Aorta (tissue), 1 donor: ENCODE measurements around the genes SFRP2, FGG and GRIA2.

GRCh38 chr4:153189400-153189910, 14.8 kb upstream of the TRIM2 start:
- PRO-cap = no peak

- PRO-cap = no peak
Observed at GRCh38 chr4:153218908-153219096, 14.6 kb downstream of the TRIM2 start.

DNA sequence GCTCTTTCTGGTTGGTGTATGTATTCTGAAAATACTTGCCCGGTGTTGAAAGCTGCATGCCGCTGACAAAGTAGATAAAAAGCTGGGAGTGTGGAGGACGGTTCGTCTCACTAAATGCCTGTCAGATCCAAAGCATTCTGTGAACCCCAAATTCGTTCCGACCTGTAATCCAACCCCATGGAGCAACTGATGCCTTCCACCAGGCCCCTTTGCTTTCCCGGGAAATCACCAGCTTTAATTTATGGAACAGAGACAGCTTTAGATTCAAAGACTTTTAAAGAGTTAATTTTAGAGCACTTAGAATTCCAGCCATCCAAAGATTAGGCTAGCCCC, 19.3 kb downstream of the TRIM2 start:
- PRO-cap = no peak

GRCh38 chr4:153507333-153507939, 41.3 kb downstream of the TMEM131L start:
- PRO-cap = no peak

- PRO-cap = no peak
Observed at GRCh38 chr4:153523895-153524483, 57.8 kb downstream of the TMEM131L start.

GRCh38 chr4:153701488-153702777, 17.9 kb downstream of the TLR2 start:
- PRO-cap = no peak

DNA sequence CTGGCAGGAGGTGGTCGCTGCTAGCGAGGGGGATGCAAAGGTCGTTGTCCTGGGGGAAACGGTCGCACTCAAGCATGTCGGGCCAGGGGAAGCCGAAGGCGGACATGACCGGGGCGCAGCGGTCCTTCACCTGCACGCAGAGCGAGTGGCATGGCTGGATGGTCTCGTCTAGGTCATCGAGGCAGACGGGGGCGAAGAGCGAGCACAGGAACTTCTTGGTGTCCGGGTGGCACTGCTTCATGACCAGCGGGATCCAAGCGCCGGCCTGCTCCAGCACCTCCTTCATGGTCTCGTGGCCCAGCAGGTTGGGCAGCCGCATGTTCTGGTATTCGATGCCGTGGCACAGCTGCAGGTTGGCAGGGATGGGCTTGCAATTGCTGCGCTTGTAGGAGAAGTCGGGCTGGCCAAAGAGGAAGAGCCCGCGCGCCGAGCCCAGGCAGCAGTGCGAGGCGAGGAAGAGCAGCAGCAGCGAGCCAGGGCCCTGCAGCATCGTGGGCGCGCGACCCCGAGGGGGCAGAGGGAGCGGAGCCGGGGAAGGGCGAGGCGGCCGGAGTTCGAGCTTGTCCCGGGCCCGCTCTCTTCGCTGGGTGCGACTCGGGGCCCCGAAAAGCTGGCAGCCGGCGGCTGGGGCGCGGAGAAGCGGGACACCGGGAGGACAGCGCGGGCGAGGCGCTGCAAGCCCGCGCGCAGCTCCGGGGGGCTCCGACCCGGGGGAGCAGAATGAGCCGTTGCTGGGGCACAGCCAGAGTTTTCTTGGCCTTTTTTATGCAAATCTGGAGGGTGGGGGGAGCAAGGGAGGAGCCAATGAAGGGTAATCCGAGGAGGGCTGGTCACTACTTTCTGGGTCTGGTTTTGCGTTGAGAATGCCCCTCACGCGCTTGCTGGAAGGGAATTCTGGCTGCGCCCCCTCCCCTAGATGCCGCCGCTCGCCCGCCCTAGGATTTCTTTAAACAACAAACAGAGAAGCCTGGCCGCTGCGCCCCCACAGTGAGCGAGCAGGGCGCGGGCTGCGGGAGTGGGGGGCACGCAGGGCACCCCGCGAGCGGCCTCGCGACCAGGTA, at the start of gene SFRP2:
Gene SFRP2, minus strand, starts transcription at position 738 of the 1,061 bp plus-strand sequence.
- PRO-cap = no peak

- PRO-cap = no peak
Observed at GRCh38 chr4:153792221-153792778, 3.4 kb upstream of the SFRP2 start.

- PRO-cap = no peak
Observed at GRCh38 chr4:154612109-154613138, at the start of gene FGG. Gene FGG (minus strand): TSS chr4:154612656.

DNA sequence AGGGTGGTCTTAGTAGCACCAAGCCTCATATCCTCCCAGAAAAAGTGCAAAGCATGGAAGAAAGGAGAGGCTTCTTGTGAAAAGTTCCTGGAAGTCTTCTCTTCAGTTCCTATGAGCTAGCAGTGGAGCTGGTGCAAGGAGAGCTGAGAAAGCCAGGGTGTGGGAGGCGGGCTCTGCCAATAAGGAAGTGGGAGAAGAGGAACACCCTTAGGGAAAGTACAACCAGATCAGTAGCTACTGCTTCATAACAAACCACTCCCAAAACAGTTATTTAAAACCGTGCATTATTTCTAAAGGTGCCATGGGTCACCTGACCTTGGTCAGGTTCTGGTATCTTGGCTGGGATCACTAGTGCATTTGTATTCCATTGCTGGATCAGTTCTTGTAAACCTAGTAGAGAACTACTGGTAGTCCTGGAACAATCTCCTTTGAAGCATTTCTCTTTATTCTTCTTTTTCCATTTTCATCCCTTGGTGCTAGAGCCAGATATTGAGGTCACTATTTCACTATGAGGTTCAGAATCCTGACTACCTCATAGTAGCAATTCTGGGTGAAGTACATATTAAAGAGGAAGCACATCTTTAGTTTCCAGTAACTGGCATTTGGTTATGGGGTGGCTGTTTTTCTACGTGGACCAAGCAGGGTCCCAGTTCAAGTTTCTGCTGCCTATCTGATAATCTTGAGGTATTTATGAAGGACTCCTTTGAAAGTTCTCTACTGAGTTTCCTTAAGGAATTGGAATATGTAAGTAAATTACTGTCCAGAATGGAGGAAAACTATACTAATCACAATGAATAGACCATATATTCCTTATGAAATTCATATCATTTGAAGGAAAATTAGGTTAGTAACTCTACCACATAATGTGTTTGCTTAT, 72.1 kb downstream of the MAP9 start:
- PRO-cap = no peak

- PRO-cap = no peak
Observed at GRCh38 chr4:155352713-155353162, 24.0 kb downstream of the MAP9 start.

GRCh38 chr4:155506763-155507266, 130.1 kb upstream of the MAP9 start:
- PRO-cap = no peak

DNA sequence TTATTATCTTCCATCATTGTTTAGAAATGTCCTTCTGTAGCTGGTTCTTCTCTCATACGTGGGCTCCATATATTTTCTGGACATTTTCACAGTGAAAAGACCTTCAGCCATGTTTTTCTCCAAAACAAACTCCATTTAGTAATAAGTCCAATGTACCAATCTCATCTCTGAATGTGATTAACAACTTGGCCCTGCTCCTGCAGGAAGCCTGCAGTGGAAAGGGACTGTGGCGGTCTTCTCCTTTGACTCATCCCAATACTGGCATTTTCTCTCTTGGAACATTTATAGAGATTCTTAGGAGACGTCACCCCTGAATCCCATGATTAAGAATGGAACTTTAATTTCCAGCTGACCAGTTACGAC, 96.6 kb upstream of the GUCY1A1 start:
- PRO-cap = no peak

DNA sequence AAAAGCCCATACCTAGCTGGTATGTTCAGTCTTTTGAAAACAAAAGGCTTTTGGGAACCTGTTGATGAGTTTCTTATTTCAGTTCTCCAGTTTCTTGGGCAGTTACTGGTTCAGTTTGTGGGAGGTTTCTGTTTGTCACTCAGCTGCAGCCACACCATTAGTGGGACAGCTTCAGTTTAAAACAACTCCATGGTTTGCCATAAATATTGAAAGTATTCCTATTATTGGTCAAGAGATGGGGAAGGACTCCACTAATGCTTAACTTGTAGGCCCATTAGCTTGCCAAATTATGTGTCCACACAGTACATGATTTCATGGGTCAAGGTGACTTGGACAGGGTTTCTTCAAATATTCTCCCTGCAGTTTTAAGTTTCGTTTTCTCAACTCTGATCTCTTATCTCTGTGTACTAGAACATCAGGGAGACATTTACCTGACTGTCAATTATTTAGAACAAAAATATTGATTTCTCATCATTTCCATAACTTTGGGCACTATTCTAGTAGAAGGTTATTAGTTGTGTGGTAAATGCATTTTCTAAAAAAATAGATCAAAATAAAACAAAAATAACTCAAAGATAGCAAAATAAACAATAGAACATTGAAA, 15.6 kb upstream of the ASIC5 start:
- PRO-cap = no peak

- PRO-cap = no peak
Observed at GRCh38 chr4:155953006-155953417, 654 bp downstream of the CTSO start.

DNA sequence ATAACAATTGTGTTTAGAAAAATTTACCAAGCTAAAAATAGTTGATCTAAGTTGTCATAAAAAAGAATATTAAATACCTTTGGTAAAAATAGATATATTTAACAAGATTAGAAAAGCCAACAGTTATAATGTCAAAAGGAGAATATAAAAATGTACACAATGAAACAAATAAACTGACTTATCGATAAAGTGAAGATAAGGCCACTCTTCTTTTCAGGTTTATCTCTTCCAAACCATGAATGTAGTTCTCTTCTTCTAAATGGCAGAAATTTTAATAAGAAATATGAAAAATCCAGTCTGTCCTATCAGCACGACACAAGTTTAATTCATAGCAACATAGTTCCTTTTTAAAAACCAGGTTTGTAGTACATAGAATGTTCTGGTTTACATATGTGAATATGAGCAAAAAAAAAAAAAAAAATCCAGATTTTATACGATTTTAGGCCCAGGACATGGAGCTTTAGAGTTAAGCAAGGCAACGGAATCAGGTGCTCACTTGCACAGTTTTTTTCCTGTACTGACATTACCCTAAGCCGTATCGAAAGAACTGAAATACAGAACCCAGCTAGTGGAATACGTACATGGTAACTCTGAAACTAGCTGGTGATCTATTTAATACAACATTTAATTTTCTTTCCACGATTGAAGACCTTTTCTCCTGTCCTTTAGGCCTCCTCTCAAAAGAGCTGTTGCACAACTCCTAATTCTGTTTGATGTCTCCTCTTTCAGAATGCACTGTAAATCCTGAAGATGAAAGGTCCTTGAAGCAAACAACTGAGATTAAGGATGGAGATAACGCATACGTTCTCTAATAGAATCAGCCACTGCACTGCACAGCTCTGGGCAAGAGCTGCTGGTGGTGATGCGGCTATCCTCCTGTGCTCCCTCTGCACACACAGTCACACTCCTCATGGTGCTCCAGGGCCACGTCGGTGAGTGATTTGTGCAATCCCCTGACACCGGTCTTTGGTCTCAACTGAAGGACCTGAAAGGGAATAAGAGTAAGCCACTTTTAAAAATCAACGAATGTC, 209.1 kb downstream of the PDGFC start:
- PRO-cap = no peak

DNA sequence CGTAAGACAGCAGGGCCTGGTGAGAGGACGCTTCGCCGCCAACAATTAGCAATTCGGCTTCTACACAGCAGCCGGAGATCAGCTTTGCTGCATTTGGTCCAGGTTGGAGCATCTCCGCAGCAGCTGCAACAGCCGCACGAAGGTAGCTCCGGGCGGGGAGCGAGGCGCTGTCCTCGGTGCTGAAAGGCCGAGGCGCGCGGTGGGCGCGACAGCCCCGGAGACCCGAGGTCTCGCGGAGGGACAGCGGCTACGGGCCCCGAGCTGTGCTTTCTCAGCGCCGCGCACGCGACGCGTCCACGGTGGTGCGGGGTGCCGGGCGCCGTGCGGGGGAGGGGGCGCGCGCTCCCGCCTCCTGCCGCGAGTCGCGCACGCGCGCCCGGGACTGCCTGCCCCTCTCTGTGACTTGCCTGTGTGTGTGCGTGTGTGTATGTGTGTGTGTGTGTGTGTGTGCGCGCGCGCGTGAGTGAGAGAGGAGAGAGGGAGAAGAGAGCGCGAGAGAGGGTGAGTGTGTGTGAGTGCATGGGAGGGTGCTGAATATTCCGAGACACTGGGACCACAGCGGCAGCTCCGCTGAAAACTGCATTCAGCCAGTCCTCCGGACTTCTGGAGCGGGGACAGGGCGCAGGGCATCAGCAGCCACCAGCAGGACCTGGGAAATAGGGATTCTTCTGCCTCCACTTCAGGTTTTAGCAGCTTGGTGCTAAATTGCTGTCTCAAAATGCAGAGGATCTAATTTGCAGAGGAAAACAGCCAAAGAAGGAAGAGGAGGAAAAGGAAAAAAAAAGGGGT, at the start of gene GRIA2:
Gene GRIA2, plus strand, starts transcription at position 504 of the 789 bp plus-strand sequence.
- PRO-cap = unidirectional peak, plus-strand start at position 600 of the sequence

DNA sequence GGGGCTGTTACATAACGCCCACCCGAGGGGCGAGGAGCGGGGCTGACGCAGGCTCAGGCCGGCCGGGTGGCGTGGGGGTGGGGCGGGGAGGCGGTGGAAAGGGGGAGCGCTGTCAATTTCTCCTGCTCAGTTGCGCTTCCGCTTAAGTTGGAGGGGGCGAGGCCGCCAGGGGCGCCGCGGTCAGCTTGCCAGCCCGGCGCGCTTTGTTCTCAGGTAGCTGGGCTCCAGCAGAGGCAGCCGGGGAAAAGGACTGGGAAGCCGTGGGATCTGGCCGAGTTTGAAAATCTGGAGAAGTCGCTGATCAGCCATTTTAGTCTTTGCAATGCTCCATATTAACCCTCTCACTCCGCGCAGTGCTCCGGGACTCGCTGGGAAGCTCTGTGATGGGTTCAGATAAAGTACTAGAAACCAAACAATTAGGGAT, 1.9 kb downstream of the GRIA2 start:
- PRO-cap = no peak

DNA sequence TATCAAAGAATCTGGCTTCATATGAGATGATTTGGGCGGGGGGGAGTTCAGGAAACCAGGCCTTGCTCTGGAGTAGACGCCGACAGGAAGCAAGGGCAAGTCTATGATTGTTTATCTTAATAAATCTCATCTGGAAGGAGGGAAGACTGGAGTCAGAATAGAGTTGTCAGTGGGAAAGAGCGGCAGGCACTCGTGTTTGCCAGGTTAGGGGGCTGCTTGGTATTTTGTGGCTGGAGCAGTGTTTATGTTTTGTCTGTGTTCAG, 176.8 kb downstream of the GASK1B start:
- PRO-cap = no peak

DNA sequence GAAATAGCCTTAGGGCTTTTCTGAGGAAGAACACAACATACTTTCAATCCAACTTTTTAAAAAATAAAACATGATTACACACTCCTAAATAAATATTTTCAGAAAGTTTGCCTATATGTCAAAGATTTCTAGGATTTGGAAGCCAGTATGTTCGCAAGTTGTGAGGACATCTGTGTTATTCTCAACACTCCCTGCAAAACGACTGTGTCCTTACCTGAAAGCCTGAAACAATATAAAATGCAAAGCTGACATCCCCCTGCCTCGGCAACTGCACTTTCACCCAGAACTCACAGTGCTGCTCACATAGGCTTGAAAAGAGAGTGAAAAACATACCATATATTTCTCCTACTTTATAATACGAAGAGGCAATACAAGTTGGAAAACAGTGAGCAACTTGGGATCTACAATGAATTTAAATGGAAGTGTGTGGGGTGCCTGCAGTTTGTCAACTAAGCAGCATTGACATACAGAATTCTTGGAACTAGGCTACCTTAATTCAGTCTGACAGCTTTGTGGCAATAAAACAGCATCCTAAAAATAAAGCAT, 8.2 kb downstream of the GASK1B start:
- PRO-cap = no peak